Subcutaneous adipose tissue (tissue), 3 donors: Measurements from ENCODE around the genes GPR135 and PCNX4.

DNA sequence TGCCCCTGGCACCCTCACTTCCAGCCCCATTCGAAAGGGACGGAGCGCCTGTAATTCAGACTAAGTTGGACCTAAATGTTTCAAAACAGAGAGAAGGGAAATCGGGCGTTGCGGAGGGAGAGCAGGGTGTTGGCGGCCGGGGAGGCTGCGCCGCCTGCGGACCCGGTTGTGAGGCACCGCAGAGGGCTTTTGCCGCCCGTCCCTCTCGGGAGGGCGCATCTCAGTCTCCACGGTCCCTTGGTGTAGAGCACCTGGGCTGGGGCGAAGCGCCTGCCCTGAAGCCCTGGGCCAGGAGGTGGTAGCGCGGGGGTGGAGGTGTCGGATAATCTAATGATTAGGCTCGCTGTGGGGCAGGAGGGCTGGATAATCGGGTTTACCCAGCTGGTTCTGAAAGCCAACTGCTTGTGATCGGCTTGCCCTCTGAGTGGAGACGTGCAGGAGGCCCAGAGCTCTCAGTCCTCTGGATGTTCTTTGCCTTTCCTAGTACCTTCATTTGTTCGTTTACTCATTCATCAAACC, 884 bp downstream of the DAAM1 start:
- PRO-cap = no peak
- RAMPAGE, long total RNA, 3 experiments = no peak in any of the 3 experiments

DNA sequence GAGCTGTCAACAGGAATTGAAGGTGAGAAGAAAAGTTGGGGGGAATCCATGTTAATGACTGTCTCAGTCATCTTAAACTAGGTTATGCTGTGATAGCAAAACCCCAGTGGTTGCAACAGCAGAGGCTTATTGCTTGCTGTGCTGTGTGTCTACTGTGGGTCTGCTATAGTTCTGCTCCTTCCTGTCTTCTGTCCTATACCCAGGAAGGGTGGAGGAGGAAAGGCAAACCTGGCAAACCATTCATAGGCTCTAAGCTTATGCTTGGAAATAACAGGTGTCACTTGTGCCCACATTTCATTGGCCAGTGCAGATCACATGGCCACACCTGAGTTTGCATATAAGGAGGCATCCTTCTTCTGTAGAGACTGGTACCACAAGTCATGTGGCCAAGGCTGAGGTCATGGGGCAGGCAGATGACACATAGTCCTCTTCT, 77.1 kb downstream of the DAAM1 start:
- PRO-cap = no peak
- RAMPAGE, long total RNA, 3 experiments = no peak in any of the 3 experiments

GRCh38 chr14:59269128-59269882, 80.8 kb downstream of the DAAM1 start:
- PRO-cap = no peak
- RAMPAGE, long total RNA, 3 experiments = no peak in any of the 3 experiments

GRCh38 chr14:59356858-59357292, 108.3 kb downstream of the GPR135 start:
- PRO-cap = no peak
- RAMPAGE, long total RNA, 3 experiments = no peak in any of the 3 experiments

DNA sequence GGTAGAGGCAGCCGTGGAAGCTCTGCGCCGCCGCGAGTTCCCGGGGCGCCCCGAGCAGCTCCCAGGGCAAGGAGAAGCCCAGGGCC, 903 bp downstream of the GPR135 start:
- PRO-cap = no peak
- RAMPAGE, long total RNA, 3 experiments = no peak in any of the 3 experiments

GRCh38 chr14:59464520-59465563, at the start of gene GPR135:
TSS of gene GPR135 (minus strand) at chr14:59465380.
- PRO-cap = bidirectional peak, plus-strand start at chr14:59464876, minus-strand start at chr14:59464728; bidirectional peak, plus-strand start at chr14:59465214, minus-strand start at chr14:59465040; bidirectional peak, plus-strand start at chr14:59465449, minus-strand start at chr14:59465380
- RAMPAGE, long total RNA, 3 experiments = no peak in any of the 3 experiments

GRCh38 chr14:59483620-59484236, 480 bp downstream of the L3HYPDH start:
- PRO-cap = no peak
- RAMPAGE, long total RNA, 3 experiments = start-site peak on the minus strand in 3 of 3 experiments, at chr14:59483876-59484034 at its widest, 23 to 95 reads per replicate

DNA sequence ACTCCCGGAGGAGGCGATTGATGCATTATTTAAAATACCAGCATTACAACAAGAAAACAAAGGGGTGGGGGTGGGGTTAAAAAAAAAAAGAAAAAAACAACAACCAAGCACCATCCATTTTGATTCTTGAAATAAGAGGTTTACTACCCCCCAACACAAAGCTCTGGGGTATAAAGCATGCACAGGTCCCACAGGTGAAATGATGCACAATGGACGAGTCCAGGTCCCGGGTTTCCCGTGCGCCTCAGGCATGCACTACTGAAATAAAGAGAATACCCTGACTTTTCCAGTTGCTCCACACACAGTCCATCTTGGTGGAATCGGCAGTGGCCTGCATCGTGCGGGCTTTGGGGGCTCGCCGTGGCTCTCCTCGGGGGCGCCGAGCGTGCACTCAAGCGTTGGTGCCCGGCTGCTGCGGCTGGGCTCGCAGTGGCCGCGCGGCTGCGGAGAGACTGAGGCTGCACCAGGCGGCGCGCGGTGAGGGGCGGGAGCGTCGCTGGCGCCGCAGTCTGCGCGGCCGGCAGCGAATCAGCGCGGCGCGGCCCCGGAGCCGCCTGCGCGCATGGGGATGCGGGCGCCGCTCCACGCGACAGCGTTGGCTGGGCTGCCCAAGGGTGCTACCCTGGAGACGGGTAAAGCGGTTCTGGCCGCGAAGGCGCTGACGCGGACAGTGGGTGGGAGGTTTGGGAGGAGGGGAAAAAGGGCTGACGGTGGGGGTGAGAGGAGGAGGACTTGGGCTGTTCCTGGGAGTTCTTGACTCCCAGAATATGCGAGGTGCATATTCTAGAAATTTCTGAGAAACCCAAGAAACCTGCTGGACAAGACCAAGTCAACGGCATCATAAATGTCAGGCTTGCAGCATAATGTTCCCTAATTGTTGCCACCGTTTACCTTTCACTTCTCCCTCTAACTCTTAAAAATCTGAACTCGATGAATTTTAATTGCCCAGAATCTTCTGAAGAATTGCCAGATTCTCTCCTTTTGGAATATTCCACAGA, 53.9 kb upstream of the CCDC175 start:
- PRO-cap = no peak
- RAMPAGE, long total RNA, 3 experiments = no peak in any of the 3 experiments

GRCh38 chr14:60091491-60092595, at the start of gene PCNX4:
TSS of gene PCNX4 (plus strand) at chr14:60091923.
- PRO-cap = bidirectional peak, plus-strand start at chr14:60091993, minus-strand start at chr14:60091826; bidirectional peak, plus-strand start at chr14:60092669, minus-strand start at chr14:60092468
- RAMPAGE, long total RNA, 3 experiments = start-site peak on the plus strand in 2 of 3 experiments, at chr14:60091968-60092316 at its widest, 14 to 75 reads per replicate

- PRO-cap = bidirectional peak, plus-strand start at chr14:60092669, minus-strand start at chr14:60092468; unidirectional peak, minus-strand start at chr14:60092831
- RAMPAGE, long total RNA, 3 experiments = no peak in any of the 3 experiments
These were observed 995 bp downstream of the PCNX4 start for GRCh38 chr14:60092596-60093240.

DNA sequence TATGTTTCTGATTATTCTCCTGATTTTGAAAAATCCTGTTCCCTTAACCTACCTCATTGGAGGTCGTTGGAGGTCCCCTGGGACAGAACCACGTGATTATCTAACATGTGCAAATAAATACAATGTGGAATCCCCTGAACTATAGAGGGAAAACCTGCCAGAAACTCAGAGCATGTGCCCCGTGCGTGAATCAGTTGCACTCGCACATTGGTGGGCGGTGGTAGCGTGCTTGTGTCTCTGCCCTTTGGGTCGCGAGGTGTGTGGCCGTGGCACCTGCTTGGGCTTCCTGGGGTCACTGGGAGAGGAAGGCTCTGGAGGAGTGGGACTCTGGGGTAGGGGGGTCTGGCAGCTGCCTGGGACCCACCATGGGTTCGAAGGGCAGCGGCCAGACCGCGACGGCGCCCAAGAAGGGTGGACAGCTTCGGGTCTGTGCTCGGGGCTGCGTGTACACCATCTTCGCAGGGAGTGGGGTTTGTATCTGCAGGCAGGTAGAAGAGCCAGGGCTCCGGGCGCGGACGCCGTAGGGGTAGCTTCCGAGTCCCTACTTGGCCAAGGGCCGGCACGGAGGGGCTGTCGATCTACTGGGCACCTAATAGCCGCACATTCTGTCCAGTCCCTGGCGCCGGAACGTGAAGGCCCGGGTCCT, 622 bp upstream of the PPM1A start:
- PRO-cap = no peak
- RAMPAGE, long total RNA, 3 experiments = no peak in any of the 3 experiments

- PRO-cap = no peak
- RAMPAGE, long total RNA, 3 experiments = no peak in any of the 3 experiments
These were observed 40.6 kb downstream of the PPM1A start for GRCh38 chr14:60289574-60290140.

DNA sequence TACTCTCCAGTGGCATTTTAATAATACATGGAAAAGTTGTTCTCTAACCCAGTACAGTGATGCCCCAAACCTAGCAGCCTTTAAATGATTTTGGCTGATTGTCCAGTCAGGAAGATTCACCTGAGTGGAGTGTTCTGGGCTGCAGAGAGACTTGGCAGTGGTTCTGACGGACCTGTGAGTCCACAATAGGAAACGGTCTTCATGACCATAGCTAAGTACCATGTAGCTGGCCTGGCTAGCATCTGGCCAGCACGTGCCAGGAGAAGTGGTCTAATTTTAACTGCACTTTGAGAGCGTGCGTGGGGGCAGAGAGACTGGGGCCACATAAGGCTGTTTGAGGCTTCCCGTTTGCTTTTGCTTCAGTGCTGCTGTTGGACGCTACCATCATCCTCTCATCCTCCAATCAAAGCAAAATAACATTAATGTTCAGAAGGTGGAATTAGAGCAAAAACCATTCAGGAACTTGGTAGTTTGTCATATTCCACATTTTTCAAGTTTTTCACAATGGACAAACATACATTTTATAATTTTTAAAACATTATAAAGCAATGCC, 54.8 kb downstream of the PPM1A start:
- PRO-cap = no peak
- RAMPAGE, long total RNA, 3 experiments = no peak in any of the 3 experiments

- PRO-cap = no peak
- RAMPAGE, long total RNA, 3 experiments = no peak in any of the 3 experiments
These were observed 3.3 kb downstream of the SIX1 start for GRCh38 chr14:60645730-60646630.

- PRO-cap = unidirectional peak, plus-strand start at chr14:60646770
- RAMPAGE, long total RNA, 3 experiments = no peak in any of the 3 experiments
These were observed 2.7 kb downstream of the SIX1 start for GRCh38 chr14:60646631-60646833.

GRCh38 chr14:61277852-61278144, 3.3 kb downstream of the TMEM30B start:
- PRO-cap = no peak
- RAMPAGE, long total RNA, 3 experiments = no peak in any of the 3 experiments

DNA sequence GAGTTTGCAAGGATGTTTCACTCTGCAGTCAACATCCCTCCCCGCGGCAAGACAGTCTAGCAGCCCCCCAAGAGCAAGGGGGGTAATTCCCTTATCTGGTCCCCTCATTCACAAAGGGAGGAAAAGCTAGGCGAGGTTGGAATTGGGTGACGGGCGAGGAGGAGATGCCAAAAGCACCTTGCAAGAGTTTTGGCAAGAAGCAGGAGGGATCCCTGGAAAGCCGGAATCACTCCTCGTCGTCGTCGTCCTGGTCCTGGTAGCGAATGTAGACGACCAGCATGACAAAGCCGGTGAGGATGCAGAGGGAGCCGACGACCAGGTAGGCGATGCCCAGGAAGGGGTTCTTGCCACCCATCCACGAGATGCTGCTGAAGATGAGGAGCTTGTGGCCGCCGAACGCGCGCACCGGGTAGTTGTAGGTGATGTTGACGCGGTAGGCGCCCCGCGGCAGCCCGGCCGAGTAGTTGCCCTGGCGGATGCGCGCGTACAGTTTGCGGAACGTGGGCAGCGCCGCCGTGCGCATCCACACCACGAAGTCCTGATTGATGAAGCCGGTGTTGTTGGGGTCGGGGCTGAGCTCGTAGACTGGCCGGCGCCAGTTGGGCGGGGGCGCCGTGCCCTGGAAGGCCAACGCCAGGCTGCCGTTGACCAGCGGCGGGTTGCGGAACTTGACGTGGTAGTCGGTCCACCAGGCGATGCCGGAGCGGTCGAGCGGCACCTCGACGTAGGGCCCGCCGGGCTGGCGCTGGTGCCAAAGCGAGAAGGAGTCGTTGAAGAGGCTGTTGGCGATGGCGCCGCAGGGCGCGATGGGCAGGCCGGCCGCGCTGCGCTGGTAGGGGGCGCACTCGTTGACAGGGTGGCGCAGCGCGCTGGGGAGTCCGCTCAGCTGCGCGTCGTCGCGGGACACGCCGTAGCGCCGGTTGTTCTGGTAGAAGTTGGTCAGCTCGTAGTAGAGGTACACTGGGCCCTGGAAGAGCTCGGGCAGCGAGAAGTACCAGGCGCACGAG, 969 bp downstream of the TMEM30B start:
- PRO-cap = bidirectional peak, plus-strand start at position 862 of the sequence, minus-strand start at position 847 of the sequence
- RAMPAGE, long total RNA, 3 experiments = no peak in any of the 3 experiments

DNA sequence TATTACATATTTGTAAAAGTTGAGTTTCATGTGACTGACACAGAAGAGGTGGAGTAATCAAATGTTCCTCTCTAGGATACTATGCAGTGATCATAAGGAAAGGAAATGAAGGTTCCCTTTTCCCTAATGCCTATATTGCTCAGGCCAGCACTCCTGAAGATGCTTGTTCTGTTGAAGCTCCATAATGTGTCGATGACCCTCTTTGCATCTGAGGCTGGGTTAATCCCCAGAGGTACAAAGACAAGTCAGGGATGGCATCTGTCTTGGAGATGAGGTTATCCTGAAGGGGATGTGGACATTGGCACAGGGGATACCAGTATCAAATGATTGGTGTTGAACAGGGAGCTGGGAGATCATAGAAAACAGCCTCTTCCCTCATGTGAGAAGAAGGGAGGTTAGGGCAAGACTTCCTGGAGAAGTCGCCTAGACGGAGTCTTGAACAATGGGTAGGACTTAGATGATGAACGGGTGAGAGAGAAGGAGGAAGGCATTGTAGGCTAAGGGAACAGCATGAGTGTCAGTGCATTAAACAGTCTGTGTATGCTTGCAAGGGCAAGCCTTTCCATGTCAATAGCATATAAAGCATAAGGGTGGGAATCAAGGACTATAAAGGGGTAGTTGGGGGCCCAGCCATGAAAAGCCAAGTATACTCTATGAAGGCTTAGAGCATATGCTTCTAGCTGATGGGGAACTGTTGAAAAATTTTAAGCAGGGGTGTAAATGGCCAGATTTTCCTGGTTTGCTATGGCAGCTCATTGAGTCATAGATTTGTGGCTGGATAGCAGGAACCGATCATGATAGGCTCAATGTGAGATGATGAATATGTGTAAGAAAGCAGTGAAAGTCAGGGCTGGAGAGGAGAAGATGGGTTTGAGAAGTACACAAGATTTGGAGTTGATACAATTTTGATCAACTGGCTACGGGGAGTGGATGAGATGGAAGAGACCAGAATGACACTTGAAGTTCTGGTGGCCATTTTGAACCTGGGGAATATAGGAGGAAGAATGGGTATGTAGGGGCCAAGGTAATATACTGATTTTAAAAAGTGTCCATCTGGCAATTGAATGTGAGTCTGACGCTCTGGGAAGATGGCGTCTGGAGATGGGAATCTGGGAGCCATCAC, 41.5 kb downstream of the PRKCH start:
- PRO-cap = no peak
- RAMPAGE, long total RNA, 3 experiments = start-site peak on the plus strand in 2 of 3 experiments, centred at positions 179 to 663 of the sequence, 14 to 19 reads per replicate

DNA sequence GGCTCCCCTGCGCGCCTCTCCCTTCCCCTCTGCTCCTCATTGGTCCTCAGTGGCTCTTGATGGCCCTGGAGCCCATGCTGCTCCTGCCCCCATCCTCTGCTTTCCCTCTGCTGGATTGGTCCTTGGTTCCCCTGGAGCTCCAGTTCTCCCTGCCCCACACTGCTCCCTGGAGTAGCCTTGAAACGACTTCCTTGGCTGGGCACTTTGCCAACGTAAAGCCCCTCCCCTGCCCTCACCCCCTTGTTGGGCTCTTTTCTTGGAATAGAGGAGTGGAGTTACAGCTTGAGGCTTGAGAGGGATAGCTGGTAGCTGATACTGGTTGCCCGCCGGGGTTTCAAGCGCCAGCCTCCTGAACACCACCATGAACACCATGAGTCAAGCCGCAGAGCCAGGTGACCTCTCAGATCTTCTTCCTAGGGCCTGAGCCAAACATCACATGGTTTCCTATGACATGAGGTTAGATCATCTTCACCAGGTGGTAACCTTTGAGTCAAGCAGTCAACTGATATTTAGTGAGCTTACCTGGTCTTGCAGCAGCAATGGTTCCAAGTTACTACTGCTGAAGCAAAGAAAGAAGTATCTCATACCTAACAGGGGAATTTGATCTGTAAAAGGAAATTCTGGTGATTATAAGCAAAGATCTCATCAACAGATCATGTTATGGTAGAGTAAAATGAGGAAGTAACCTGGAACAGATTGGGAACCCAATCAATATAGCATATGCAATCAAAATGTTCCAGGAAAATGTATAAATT, 139.9 kb downstream of the PRKCH start:
- PRO-cap = no peak
- RAMPAGE, long total RNA, 3 experiments = no peak in any of the 3 experiments

GRCh38 chr14:61474028-61474549, 152.7 kb downstream of the PRKCH start:
- PRO-cap = no peak
- RAMPAGE, long total RNA, 3 experiments = no peak in any of the 3 experiments